ENCODE data around the gene ALKBH5.

- RAMPAGE, long total RNA: no peak
- RRBS: no CpG with 5 or more reads among the region's 7 CpGs
Measured at GRCh38 chr17:17580596-17581177, 10.8 kb downstream of the PEMT start.

GRCh38 chr17:17589975-17590908 is 1.3 kb downstream of the PEMT start:
- RAMPAGE, long total RNA: no peak
- RRBS: no CpG with 5 or more reads among the region's 12 CpGs

GRCh38 chr17:17675810-17676733 is 5.2 kb upstream of the RAI1 start:
- RAMPAGE, long total RNA: no peak
- RRBS: no CpG with 5 or more reads among the region's 13 CpGs

DNA sequence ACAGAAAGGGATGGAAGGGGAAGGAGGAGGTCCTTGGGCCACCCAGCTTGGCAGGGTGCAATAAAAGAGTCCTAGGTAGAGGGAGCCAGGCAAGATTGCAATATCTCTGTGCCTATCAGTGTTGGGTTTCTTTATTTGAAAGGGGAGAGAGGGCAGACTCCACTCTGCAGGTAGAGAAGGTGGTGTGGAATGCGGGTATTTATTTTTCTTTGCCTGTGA is 11.5 kb downstream of the RAI1 start:
- RAMPAGE, long total RNA: no peak
- RRBS: no CpG with 5 or more reads among the region's 1 CpG

DNA sequence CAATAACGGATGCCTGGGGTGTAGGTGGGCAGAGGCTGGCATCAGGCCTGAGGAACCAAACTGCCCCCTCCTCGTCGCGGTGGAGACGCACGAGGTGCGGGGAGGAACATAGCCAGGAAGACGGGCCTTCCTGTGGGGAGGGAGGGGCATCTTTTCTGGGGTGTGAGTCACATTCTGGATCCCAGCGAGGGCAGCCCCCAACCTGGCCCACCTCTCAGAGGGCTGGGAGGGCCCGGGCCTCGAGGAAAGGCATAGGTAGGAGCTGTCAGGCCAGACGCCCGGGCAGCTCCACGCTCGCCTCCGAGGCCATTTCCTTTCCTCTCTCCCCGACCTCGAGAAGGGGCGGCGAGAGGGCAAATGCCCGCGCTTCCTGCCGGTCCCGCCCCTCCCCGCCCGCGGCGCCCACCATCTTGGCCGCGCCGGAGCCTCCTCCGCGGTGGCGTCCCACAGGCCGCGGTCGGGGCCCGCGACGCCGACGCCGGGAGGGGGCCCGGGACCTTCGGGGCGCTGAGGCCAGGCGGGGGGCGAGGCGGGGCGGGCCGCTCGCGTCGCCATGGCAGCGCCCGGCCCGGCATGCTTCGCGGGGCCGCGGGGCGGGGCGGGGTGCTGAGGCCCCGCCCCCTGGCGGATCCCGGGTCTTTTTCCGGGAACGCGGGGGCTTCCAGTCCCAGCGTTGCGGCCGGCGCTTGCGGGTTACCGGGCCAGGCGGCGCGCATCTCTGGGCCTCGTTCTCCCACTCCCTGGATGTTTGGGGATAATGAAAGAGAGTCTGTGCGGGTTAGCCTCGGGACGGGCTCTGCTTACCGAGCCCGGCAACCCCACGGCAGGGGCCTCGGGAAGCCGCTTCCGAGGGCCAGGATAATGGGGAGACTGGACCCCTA is 13.2 kb downstream of the RAI1 start:
- RAMPAGE, long total RNA: no peak
- RRBS: 2% methylated on average over 69 of the region's 88 CpGs

DNA sequence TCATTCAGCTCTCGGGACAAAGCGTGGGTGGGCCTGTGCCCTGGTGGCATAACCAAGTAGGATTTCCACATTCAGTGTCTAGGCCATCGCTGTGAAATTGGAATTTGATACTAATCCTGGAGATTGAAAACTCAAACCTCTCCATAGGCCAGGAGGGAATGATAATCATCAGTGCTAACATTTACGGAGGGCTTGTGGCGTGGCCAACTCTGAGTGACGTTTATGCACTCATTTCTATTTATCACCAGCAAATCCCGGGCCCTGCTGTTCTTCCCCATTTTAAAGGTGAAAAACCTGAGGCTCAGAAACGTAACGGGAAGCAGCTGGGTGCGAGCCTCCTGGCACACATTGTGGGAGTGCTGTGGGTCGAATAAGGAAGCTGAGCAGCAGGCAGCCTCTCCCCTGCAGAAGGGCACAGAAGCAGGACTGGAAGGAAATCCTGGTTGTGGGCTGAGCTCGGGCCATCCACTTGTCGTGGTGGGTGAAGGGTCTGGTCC is 33.1 kb downstream of the RAI1 start:
- RAMPAGE, long total RNA: no peak
- RRBS: no CpG with 5 or more reads among the region's 13 CpGs

GRCh38 chr17:17723362-17724394 is 42.4 kb downstream of the RAI1 start:
- RAMPAGE, long total RNA: no peak
- RRBS: 12% methylated on average over 5 of the region's 114 CpGs

- RAMPAGE, long total RNA: no peak
- RRBS: no CpG with 5 or more reads among the region's 6 CpGs
Measured at GRCh38 chr17:17753248-17753816, 72.1 kb downstream of the RAI1 start.

DNA sequence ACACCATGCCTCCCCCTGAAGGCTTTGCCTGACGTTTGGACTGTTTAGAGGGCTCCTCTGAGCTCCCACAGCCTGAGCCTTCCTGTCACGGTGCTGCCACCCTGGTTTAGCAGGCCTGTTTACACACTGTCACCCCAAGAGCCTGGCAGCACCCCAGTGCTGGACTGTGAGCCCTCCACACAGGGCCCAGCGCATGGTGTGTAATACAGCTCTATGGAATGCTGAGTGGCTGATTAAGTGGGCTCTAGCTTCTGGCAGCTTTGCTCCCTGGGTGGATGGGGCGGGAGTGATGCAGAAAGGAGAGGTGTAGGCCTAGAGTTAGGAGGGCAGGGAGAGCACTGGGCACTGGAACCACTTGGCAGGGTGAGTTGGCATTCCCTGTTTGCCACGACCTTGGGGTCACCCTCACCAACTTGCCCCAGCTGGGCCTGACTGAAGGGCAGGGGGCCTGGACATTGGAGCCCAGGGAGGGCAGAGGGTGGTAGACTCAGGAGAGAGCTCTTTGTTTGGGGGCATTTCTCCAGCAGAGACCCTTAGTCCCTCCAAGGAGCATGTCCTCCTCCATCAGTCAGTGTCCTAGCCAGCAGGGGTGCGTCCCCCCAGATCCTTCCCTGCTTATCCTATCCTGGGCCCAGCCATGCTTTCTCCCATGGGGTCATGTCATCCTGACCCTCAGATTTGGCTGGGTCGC is 73.9 kb downstream of the RAI1 start:
- RAMPAGE, long total RNA: no peak
- RRBS: no CpG with 5 or more reads among the region's 7 CpGs

GRCh38 chr17:17782635-17783067 is 54.1 kb downstream of the SREBF1 start:
- RAMPAGE, long total RNA: no peak
- RRBS: no CpG with 5 or more reads among the region's 41 CpGs

DNA sequence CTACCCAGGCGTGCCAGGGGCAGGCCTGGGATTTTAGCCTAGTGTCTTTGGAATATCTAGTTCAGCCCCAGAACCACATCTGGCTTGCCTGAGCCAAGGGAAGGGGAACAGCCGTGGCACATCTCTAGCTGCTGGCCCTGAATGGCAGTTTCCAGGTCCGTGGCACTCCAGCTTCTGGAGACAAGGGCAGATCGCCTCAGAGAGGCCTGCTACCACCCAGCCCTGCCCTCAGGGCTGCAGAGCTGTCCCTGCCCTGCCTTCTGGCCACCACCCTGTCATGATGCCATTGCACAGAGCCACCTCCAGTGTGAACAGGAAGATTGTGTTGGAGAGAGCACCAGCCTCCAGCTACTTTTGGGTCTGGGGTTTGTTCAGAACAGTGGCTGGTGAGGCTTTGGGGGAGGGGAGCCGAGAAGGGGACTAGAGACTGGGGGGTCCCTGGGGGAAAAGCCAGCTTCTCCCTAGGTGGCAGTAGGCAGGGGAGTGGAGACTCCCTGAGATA is 29.0 kb downstream of the SREBF1 start:
- RAMPAGE, long total RNA: no peak
- RRBS: no CpG with 5 or more reads among the region's 5 CpGs

- RAMPAGE, long total RNA: no peak
- RRBS: 61% methylated on average over 6 of the region's 41 CpGs
Measured at GRCh38 chr17:17810775-17811218, 26.0 kb downstream of the SREBF1 start.

GRCh38 chr17:17814017-17814809 is 22.6 kb downstream of the SREBF1 start:
- RAMPAGE, long total RNA: no peak
- RRBS: 88% methylated on average over 7 of the region's 14 CpGs

DNA sequence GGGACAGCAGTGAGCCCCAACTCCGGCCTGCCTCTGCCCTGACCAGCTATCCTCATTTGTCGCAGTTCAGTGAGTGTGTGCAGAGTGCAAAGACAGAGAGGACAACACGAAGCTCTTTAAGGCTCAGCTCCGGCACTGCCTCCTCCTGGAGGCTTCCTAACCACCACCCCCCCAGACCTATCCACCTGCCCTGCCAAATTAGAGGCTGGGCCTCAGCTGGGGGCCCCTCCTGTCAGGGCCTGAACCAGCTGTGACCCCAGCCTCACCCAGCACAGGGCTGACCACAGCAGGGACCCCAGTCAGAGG is 9.0 kb downstream of the SREBF1 start:
- RAMPAGE, long total RNA: no peak
- RRBS: 44% methylated on average over 3 of the region's 4 CpGs

DNA sequence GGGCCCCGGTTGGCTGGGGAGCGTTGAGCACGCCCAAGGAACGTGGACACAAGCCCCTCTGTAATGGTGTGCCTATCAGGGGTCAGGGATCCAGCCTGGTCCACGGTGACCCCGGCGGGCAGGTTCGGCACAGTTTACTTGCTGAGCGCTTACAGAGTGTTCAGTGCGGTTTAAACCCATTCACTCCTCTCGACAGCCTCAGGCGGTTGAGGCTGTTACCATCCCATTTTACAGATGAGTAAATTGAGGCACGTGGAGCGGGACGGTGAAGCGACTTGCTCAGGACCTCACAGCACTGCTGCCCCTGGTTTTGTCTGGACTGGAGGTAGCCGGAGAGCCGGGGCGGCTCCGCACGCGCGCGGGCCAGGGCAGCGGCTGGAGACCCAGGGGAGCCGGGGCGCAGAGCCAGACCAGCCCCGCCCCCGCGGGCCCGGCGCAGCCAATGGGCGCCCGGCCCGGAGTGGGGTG is 3.0 kb upstream of the SREBF1 start:
- RAMPAGE, long total RNA: no peak
- RRBS: 8% methylated on average over 19 of the region's 35 CpGs

- RAMPAGE, long total RNA: no peak
- RRBS: 2% methylated on average over 18 of the region's 38 CpGs
Measured at GRCh38 chr17:17840237-17840763, 3.5 kb upstream of the SREBF1 start.

GRCh38 chr17:17859829-17860252 is 23.1 kb upstream of the SREBF1 start:
- RAMPAGE, long total RNA: no peak
- RRBS: no CpG with 5 or more reads among the region's 8 CpGs

DNA sequence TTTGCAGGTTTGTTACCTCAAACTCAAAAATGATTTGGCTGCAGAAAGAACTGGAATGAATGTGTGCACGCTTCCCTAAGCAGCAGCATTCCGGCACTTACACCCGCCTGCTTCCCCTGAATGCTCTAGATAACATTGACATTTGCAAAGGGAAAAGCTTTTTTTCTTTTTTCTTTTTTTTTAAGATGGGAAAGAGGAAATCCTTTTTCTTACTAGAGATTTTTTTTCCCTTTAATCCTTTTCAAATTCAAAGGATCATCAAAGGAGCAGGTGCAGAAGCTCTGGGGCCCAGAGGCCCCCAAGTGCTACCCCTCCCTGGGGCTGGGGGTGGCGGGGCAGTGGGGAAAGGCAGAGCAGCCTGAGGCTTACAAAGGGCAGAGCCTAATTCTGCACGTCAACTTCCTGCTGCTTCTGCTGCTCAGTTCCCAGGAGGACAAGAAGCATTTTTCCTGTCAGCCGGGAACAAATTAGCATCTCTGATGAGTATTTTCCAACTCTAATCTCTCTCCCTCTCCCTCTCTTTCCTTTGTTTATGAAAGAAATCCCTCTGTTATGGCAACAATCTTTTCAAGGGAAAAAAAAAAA is 32.0 kb upstream of the SREBF1 start:
- RAMPAGE, long total RNA: no peak
- RRBS: no CpG with 5 or more reads among the region's 6 CpGs

DNA sequence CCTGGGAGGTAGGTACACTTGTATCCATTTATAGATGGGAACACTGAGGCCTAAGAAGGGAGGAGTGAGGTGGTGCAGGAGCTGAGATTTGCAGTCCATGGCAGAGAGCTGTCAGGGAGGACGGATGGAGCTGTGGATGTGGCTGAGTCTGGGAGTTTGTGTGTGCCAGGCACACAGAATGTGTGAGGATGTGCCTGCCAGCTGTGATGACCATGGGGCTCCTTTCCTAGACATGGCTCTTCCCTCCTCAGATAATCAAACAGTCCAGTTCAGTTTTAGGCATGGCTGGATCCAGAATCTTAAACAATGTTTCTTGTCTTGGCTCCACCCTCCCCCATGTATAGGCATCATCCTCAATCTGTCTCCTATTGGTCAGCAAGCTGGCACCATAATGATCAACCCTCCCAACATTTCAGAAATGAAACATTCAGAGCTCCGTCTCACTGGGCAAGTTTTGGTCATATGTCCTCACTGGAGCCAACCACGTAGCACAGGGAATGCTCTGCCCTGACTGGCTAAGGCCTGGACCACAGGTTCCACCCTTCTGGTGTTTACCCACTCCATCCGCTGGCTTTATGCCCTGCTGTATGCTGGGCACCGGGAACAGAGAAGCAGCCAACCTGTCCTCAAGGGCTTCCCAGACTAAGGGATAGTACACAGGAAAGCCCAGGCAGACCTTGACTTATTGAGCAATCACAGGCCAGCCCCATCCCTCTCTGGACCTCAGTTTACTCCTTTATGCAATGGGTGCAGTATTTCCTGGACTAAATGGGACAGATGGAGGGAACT is 20.4 kb downstream of the MYO15A start:
- RAMPAGE, long total RNA: no peak
- RRBS: no CpG with 5 or more reads among the region's 5 CpGs

DNA sequence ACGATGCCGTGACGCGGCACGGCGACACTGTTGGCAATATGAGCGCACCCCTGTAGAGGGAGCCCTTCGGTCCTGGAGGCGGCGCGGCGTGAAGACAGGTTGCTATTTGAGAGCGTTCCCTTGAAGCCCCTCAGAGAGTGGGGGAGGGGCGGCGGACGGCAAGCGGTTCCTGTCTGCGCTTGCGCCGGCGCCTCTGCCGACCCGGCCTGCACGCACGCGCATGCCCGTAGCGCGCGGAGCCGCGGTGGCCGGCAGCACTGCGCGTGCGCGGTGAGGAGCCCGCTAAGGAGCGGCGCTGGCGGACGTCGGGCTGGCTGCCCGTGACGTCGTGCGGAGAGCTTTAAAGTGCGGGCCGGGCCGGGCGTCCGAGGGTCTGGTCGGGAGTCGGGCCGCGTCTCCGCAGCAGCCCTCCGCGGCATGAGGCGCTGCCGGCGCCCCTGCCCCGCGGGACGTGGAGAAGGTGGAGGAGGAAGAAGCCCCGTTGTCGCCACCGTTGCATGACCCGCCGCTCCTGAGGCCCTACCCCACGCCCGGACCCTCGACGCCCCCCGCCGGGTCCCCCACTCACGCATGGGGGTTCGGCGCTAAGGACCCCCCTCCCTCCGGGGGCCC is at the start of gene ALKBH5:
ALKBH5 (plus strand) TSS at position 273 of the 612 bp plus-strand sequence.
- RAMPAGE, long total RNA: no peak
- RRBS: 1% methylated on average over 27 of the region's 80 CpGs

Measured in epithelial cell of proximal tubule (primary cell).